BJ (cell line): Measurements from ENCODE around the genes MAGEC1, MAGEA11, MAGEA10, MAGEA6, MAGEA1 and PNMA6F.

- CAGE, long polyA plus RNA: no peak
- RRBS: no CpG with 5 or more reads among the region's 23 CpGs
These were observed 998 bp downstream of the LDOC1 start for GRCh38 chrX:141175682-141176579.

- CAGE, long polyA plus RNA: no peak
- RRBS: no CpG with 5 or more reads among the region's 24 CpGs
These were observed at the start of gene MAGEC1 for GRCh38 chrX:141903488-141904117. MAGEC1 (plus strand) TSS chrX:141903894.

DNA sequence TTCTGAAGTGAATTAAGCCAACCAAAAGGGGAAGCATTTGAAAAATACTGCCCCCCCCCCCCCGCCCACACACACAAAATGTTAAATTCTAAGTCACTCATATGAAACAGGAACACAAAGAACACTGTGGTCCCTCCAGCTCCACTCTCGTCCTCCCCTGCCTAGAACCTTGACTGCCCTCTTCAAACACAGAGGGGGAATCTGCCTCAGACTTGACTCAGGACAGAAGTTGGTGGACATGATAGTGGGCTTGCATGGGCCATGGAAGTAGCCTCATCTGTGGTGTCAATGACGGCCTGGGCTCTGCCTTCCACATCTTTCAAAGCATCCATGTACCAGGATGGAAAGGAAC, 11.0 kb downstream of the MAGEC2 start:
- CAGE, long polyA plus RNA: no peak
- RRBS: no CpG with 5 or more reads among the region's 3 CpGs

DNA sequence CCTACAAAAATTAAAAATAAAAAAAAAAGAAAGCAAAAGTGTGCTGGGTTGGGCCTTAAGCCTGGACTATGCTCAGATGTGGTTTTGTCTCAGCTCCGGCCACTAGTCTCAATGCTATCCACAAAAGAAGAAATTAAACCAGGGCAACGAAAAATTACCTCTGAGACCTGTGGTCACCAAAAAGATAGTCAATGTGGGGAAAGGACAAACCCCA, 210.3 kb upstream of the MAGEC2 start:
- CAGE, long polyA plus RNA: no peak
- RRBS: no CpG with 5 or more reads among the region's 2 CpGs

- CAGE, long polyA plus RNA: no peak
- RRBS: no CpG with 5 or more reads among the region's 6 CpGs
These were observed 48.2 kb upstream of the SPANXN4 start for GRCh38 chrX:142977294-142978097.

- CAGE, long polyA plus RNA: no peak
- RRBS: no CpG with 5 or more reads among the region's 2 CpGs
These were observed 698.0 kb upstream of the SPANXN2 start for GRCh38 chrX:144418579-144418904.

DNA sequence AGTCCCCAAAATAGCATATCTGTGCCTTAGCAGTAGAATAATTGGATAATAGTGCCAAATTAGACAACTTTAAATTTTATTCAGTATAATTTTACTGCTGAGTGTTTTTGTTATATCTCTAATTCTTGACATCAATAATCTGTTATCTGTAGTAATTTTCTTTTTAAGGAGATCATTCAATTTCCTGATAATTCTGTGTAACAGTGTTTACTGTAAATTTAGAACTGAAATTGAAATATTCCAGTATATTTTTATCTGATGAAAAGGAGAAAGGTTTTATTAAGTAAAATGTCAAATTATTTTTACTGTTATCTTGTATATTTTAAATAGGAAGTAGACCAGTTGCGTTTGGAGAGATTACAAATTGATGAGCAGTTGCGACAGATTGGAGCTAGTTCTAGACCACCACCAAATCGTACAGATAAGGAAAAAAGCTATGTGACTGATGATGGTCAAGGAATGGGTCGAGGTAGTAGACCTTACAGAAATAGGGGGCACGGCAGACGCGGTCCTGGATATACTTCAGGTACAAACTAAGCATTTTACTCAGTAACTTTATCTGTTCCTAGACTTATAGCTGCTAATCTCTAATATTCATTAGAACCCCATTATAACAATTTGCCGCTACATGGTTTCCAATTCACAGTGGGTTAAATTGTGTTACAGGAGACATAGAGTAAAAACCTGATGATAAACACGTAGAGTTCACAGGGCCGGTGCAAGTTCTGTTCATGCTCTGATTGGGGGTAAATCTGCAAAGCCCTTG, 31.3 kb downstream of the FMR1 start:
- CAGE, long polyA plus RNA: no peak
- RRBS: no CpG with 5 or more reads among the region's 10 CpGs

GRCh38 chrX:148310315-148310787, 190.1 kb upstream of the AFF2 start:
- CAGE, long polyA plus RNA: no peak
- RRBS: no CpG with 5 or more reads among the region's 2 CpGs

GRCh38 chrX:149525913-149526648, 14.7 kb upstream of the EOLA1 start:
- CAGE, long polyA plus RNA: no peak
- RRBS: no CpG with 5 or more reads among the region's 7 CpGs

DNA sequence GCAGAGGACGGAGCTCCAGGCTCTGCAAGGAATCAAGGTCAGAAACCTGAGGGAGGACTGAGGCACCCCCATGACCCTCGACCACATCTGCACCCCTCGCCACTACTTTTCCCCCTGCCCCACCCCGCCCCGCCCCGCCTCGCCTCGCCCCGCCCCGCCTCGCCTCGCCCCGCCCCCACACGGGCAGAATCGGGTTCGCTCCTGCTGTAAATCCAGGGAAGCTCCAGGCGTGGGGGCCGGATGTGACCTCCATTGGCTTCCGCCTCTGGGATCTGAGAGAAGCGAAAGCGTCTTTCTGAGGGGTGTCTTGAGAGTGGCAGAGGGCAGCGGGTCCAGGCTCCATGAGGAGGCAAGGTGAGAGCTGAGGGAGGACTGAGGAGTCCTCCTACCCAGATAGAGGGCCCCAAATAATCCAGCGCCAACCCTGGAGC, at the start of gene MAGEA11:
TSS of gene MAGEA11 (plus strand) at position 252 of the 431 bp plus-strand sequence.
- CAGE, long polyA plus RNA: no peak
- RRBS: no CpG with 5 or more reads among the region's 23 CpGs

DNA sequence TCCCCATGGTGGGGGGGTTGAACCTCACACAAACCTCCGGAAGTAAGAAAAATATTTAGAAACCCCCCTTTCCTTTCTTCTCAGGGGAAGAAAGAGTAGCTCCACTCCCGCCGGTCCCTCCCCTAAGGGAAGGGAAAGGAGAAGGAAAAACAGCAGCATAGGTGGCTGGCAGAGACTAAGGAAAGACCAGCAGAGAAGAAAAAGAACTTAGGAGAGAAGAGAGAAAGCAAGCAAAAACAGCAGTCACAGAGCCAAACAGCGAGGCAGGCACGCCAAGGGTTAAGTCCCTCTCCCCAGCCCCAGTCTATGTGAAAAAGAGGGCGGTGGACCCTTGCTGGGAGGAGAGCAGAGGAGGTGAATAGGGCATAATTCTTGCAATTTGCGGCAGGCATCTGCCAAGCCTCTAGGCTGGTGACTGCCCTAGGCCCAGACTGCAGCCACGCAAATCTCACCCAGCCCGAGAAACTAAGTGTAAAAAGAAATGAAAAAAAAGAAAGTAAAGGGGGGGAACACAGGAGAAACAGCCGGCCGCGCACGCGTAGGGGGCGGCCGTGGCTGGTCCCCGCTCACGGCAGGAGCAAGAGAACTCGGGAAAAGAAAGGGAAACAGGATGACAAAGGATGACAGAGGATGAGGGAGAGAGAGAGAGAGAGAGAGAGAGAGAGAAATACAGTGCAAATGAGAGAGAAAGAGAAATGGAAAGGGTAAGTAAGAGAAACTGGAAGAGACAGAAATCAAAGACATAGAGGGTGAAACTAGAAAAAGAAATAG, 48.6 kb downstream of the MAGEA9 start:
- CAGE, long polyA plus RNA: no peak
- RRBS: no CpG with 5 or more reads among the region's 19 CpGs

- CAGE, long polyA plus RNA: no peak
- RRBS: no CpG with 5 or more reads among the region's 33 CpGs
These were observed 4.4 kb downstream of the HSFX4 start for GRCh38 chrX:149933603-149934399.

DNA sequence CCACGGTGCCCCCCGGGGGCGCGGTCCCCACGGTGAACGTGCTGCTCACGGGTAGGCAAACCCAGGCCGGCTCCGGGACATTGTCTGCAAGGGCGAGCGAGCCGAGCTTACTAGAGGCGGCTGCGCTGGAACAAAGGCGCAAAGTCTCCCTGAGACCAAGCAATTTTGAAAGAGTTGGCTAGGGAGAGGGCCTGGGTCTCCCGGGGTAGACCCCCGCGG, 1.4 kb downstream of the MAMLD1 start:
- CAGE, long polyA plus RNA: no peak
- RRBS: under 1% methylated on average over 5 of the region's 18 CpGs

DNA sequence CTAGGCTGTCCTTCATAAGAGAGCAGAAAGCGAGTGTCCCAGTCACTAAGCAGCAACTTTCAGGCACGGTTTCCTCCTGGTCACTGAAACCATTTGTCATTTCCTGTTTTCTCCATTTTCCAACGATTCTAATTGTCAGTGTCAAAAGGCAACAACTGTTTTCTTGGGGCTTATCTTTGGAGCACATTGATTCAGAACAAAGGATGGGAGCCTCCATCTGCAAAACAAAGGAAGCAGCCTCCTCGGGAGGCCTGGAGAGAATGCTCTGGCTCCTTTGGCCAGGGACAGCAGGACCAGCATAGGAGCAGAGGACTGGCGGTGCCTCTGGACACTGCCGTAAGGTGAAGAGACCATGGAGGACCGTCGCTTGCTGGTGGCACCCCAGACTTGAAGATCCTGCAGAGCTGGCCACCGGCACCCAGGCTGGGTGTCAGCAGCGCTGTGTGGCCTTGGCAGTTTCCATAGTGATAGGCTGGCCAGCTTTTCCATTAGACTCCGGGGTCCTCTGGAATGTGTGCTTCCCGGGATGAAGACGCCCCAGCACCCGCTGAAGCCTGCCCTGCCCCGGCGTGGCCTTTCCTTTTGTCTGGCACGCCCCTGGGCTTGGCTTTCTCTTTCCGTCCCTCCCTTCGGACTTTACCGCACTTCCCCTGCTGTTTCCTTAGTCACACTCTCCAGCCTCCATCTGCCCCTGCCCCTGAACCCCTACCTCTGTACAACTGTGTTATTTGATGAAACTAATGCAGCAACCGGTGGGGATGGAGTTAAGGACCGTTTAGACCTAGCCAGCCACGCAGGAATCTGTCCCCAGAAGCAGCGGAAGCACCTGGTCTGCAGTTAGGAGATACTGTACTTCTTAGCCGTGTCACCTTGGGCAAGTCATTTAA, 61.0 kb upstream of the MTM1 start:
- CAGE, long polyA plus RNA: no peak
- RRBS: 66% methylated on average over 7 of the region's 25 CpGs

DNA sequence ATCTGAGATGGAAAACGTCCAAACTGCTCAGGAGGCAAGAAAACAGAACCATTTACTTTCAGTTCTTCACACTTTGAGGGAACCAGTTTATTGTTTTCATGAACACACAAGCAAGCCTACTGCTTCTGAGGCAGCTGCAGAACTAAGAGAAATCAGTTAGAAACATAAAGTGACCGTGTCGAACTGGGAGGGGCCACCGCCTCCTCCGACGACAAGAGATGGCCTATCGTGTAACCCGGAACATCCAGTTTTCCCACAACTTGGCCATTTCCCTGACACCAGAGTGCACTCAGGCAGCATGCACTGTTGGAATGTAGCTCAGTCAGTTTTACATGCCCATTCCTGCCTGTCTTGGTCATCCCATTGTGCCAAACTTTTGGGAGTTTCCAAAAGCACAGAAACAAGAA, 1.0 kb downstream of the MTMR1 start:
- CAGE, long polyA plus RNA: no peak
- RRBS: no CpG with 5 or more reads among the region's 8 CpGs

GRCh38 chrX:152138017-152138747, at the start of gene MAGEA10:
MAGEA10 (minus strand) TSS chrX:152138577.
- CAGE, long polyA plus RNA: no peak
- RRBS: 80% methylated on average over 3 of the region's 34 CpGs

GRCh38 chrX:152769539-152769869, at the start of gene MAGEA6:
MAGEA6 (minus strand) TSS chrX:152769689.
- CAGE, long polyA plus RNA: no peak
- RRBS: no CpG with 5 or more reads among the region's 20 CpGs

GRCh38 chrX:152914887-152916106, 17.4 kb downstream of the ZNF185 start:
- CAGE, long polyA plus RNA: no peak
- RRBS: no CpG with 5 or more reads among the region's 22 CpGs

DNA sequence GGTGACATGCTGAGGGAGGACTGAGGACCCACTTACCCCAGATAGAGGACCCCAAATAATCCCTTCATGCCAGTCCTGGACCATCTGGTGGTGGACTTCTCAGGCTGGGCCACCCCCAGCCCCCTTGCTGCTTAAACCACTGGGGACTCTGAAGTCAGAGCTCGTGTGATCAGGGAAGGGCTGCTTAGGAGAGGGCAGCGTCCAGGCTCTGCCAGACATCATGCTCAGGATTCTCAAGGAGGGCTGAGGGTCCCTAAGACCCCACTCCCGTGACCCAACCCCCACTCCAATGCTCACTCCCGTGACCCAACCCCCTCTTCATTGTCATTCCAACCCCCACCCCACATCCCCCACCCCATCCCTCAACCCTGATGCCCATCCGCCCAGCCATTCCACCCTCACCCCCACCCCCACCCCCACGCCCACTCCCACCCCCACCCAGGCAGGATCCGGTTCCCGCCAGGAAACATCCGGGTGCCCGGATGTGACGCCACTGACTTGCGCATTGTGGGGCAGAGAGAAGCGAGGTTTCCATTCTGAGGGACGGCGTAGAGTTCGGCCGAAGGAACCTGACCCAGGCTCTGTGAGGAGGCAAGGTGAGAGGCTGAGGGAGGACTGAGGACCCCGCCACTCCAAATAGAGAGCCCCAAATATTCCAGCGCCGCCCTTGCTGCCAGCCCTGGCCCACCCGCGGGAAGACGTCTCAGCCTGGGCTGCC, at the start of gene MAGEA1:
TSS of gene MAGEA1 (plus strand) at position 515 of the 718 bp plus-strand sequence.
- CAGE, long polyA plus RNA: no peak
- RRBS: no CpG with 5 or more reads among the region's 23 CpGs

- CAGE, long polyA plus RNA: no peak
- RRBS: no CpG with 5 or more reads among the region's 8 CpGs
These were observed at the start of gene PNMA6F for GRCh38 chrX:153321689-153322098. PNMA6F (minus strand) TSS chrX:153321767.